Measurements from ENCODE around the gene GSTP1.

- PRO-cap, result no peak
- RAMPAGE, long total RNA, result no peak
These were observed 1.8 kb downstream of the ANKRD13D start for GRCh38 chr11:67290858-67291421.

DNA sequence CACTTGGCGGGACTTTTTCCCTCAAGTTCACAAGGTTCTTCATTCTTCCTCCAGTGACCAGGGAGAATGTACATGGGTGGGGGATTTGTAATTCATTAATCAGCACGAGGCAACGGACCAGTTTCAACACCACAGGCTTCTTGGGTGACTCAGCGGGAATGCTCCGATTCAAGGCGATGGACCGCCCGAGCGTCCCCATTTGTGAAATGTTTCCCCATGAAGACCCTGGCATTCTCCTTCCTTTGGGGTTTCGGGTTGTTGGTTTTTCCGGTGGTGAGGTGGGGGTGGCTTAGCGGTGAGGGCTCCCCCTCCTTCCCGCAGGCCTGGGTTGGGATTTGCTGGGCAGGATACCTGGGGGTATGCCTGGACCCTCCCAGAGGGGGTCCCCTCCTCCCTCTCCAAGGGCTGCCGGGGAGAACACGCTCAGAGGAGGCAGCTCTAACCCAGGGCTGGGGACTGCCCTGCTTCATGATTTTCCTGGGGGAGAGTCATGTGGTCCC lies 1.0 kb upstream of the CLCF1 start:
- PRO-cap, result bidirectional peak, plus-strand start at position 147 of the sequence, minus-strand start at position 97 of the sequence
- RAMPAGE, long total RNA, result start-site peak on the plus strand centred at position 370 of the sequence, 151 bp wide, 6 reads

DNA sequence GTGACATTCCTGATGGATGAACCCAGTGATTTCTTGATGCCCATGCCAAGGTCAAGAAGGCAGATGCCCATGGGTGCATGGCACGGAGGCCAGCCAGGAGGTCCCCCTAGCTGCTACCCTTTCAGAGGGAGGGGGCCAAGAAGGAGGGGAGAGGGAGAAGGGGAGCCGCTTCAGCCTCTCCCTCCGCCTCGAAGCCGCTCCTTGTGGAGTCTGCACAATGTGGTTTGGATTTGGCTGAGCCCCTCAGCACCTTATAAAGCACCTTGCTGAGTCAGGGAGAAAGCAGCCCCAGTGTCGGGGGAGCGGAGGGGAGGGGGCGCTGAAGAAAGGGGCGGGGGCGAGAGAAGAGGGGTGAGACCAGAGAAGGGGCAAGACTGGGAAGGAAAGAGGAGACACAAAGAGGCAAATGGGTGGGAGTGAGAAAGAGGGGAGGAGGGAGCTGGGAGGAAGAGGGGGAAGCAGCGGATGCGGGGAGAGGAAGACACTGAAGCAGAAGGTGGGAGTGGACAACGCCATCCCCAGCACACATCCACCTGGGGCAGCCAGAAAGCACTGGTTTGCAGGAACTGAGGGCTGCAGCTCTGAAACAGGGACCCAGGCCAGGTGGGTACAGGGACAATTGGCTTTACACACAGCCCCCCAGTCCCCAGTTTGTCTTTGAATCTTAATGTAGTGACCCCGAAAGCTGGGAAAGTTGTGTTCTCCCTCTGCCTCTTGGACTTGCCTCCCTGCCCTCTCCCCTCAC lies 2.3 kb upstream of the CLCF1 start:
- PRO-cap, result no peak
- RAMPAGE, long total RNA, result no peak

GRCh38 chr11:67441827-67442736 lies 1.2 kb downstream of the CORO1B start:
- PRO-cap, result no peak
- RAMPAGE, long total RNA, result no peak

- PRO-cap, result bidirectional peak, plus-strand start at chr11:67464139, minus-strand start at chr11:67464064
- RAMPAGE, long total RNA, result no peak
These were observed 5.1 kb downstream of the TMEM134 start for GRCh38 chr11:67463815-67464569.

DNA sequence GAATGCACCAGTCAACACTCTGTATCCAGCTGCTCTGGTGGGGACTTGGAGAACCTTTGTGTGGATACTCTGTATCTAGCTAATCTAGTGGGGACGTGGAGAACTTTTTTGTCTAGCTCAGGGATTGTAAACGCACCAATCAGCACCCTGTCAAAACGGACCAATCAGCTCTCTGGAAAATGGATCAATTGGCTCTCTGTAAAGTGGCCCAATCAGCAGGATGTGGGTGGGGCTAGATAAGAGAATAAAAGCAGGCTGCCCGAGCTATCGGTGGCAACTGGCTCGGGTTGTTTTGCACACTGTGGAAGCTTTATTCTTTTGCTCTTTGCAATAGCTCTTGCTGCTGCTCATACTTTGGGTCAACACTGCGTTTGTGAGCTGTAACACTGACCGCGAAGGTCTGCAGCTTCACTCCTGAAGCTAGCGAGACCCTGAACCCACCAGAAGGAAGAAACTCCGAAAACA lies 6.1 kb upstream of the AIP start:
- PRO-cap, result no peak
- RAMPAGE, long total RNA, result no peak

DNA sequence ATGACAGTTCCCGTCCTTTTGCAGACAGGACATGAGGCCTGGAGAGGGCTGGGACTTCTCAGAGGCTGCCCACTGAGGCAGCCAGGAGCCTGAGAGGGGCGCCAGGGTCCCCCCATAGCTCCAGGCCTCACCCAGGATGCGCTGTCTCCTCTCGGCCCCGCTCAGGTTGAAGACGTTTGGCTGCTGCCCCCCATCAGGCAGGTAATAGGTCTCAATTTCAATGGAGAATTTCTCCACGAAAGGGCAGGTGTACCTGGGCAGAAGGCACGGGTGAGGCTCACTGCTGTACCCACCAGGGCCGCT lies 3.1 kb downstream of the PITPNM1 start:
- PRO-cap, result no peak
- RAMPAGE, long total RNA, result no peak

- PRO-cap, result no peak
- RAMPAGE, long total RNA, result no peak
These were observed 1.2 kb downstream of the PITPNM1 start for GRCh38 chr11:67504050-67504324.

DNA sequence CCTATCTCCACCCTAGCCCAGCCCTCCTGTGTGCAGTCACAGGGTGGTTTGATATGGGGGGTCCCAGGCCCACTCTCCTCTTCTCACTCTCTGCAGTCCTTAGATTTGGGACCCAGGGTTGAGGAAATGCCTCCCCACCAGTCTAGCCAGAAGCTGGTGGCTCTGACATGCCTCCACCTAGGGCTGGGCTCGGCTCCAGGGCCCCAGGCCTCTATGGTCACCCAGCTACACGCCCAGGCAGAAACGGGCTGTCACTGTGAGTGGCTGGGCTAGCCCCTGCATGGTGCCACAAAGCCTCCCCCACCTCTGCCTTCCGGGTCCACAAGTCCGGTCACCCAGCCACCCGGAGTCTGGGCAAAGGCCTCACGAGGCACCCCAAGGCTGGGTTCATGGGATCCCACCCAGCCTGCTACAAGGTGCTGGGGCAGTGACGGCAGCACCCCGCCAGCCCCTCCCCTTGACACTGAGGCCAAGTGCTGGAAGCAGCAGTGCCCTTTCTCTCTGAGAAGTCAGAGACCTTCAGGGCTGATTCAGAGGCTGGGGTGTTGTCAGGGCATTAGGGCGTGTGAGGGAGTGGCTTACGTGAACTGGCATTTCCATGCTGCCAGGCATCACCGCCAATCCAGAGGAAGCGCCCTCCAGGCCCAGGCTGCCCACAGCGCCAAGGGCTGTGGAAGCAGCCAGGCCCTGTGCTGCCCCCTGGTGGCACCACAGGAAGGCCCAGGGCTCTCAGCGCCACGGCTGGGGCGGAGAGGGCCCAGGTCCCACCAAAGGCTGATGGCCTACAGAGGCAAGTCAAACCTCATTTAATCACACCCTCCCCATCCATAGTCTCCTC lies 650 bp upstream of the PITPNM1 start:
- PRO-cap, result bidirectional peak, plus-strand start at position 625 of the sequence, minus-strand start at position 511 of the sequence
- RAMPAGE, long total RNA, result start-site peak on the minus strand centred at position 385 of the sequence, 58 bp wide, 7 reads

GRCh38 chr11:67562974-67563287 lies 20.7 kb upstream of the GSTP1 start:
- PRO-cap, result no peak
- RAMPAGE, long total RNA, result no peak

- PRO-cap, result no peak
- RAMPAGE, long total RNA, result no peak
These were observed 10.9 kb upstream of the GSTP1 start for GRCh38 chr11:67572645-67573272.

- PRO-cap, result no peak
- RAMPAGE, long total RNA, result no peak
These were observed 4.2 kb upstream of the GSTP1 start for GRCh38 chr11:67579236-67580078.

DNA sequence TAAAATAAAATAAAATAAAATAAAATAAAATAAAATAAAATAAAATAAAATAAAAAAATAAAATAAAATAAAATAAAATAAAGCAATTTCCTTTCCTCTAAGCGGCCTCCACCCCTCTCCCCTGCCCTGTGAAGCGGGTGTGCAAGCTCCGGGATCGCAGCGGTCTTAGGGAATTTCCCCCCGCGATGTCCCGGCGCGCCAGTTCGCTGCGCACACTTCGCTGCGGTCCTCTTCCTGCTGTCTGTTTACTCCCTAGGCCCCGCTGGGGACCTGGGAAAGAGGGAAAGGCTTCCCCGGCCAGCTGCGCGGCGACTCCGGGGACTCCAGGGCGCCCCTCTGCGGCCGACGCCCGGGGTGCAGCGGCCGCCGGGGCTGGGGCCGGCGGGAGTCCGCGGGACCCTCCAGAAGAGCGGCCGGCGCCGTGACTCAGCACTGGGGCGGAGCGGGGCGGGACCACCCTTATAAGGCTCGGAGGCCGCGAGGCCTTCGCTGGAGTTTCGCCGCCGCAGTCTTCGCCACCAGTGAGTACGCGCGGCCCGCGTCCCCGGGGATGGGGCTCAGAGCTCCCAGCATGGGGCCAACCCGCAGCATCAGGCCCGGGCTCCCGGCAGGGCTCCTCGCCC lies at the start of gene GSTP1:
Gene GSTP1, plus strand, starts transcription at position 489 of the 623 bp plus-strand sequence.
- PRO-cap, result bidirectional peak, plus-strand start at position 492 of the sequence, minus-strand start at position 243 of the sequence
- RAMPAGE, long total RNA, result start-site peak on the plus strand centred at position 496 of the sequence, 16 bp wide, 7,023 reads

GRCh38 chr11:67584599-67585508 lies 1.2 kb downstream of the GSTP1 start:
- PRO-cap, result no peak
- RAMPAGE, long total RNA, result no peak

- PRO-cap, result no peak
- RAMPAGE, long total RNA, result no peak
These were observed 2.0 kb downstream of the NUDT8 start for GRCh38 chr11:67627707-67628148.

DNA sequence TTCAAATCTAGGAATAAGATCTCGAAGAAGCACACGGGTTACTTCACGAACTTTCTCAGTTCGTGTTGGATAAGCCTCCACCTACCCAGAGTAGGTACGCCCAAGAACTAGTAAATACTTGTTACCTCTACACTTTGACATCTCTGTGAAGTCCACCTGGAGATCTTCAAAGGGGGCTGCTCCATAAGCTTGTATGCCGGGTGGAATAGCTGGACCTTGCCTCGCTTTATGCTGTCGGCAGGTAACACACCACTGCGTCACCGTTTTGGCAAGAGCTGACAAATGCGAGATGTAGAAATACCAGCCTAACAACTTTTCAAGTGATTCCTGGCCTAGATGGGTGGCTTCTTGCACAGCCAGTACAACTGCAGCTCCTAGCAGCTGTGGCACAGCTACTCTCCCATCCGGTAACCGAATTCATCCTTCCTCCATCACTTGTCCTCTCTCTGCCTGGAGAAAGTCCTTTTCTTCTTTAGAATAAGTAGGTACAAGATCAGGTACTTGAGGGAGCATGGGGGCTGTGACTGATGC lies 155.4 kb downstream of the UNC93B1 start:
- PRO-cap, result no peak
- RAMPAGE, long total RNA, result start-site peak on the minus strand centred at position 230 of the sequence, 65 bp wide, 21 reads

DNA sequence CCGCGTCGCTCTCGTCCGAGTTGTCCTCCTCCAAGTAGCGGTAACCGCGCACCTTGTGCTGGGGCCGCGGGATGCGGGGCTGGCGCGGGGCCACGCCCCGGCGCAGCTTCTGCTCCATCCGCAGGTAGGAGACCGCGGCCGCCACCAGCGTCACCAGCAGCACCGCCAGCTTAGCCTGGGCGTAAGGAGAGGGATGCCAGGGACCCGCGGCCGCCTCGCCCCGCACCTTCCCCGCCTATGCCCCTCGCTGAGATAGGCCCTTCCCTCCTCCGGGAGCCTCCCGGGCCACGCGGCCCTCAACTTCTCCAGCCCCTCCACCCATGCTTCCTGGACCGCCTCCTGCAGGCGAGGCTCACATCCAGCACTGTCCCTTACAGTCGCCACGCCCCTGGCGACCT lies 12.2 kb downstream of the UNC93B1 start:
- PRO-cap, result no peak
- RAMPAGE, long total RNA, result no peak

GRCh38 chr11:68008389-68009460 lies 1.4 kb upstream of the ALDH3B1 start:
- PRO-cap, result unidirectional peak, plus-strand start at chr11:68009277
- RAMPAGE, long total RNA, result no peak

- PRO-cap, result no peak
- RAMPAGE, long total RNA, result no peak
These were observed 1.8 kb upstream of the CHKA start for GRCh38 chr11:68122970-68123429.

- PRO-cap, result unidirectional peak, minus-strand start at chr11:68138367
- RAMPAGE, long total RNA, result no peak
These were observed 17.0 kb upstream of the CHKA start for GRCh38 chr11:68138144-68138708.